ENCODE results near the gene MAST4.

DNA sequence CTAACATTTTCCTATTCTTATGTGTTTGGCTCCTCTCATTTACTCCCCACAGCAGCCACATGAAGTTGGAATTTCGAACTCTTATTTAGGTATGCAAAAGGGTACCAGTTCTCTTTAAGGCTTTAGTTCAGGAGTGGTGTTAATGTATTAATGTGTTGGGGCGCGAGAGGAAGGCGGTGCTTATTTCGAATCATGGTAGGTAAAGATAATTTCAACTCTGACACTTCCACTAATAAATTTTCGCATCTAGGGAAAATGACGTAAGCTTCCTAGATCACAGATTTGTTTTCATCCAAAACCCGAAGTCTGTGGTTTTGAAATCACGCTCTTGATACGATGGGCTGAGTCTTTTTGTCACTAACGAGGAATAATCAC lies 642 bp downstream of the PPWD1 start:
- PRO-cap, 3 experiments = no peak in any of the 3 experiments
- RAMPAGE, long total RNA, 2 experiments = no peak in any of the 2 experiments
- RRBS = no CpG with 5 or more reads among the region's 11 CpGs

- PRO-cap, 3 experiments = no peak in any of the 3 experiments
- RAMPAGE, long total RNA, 2 experiments = no peak in any of the 2 experiments
- RRBS = no CpG with 5 or more reads among the region's 3 CpGs
Observed at GRCh38 chr5:65812557-65813188, 90.7 kb downstream of the NLN start.

DNA sequence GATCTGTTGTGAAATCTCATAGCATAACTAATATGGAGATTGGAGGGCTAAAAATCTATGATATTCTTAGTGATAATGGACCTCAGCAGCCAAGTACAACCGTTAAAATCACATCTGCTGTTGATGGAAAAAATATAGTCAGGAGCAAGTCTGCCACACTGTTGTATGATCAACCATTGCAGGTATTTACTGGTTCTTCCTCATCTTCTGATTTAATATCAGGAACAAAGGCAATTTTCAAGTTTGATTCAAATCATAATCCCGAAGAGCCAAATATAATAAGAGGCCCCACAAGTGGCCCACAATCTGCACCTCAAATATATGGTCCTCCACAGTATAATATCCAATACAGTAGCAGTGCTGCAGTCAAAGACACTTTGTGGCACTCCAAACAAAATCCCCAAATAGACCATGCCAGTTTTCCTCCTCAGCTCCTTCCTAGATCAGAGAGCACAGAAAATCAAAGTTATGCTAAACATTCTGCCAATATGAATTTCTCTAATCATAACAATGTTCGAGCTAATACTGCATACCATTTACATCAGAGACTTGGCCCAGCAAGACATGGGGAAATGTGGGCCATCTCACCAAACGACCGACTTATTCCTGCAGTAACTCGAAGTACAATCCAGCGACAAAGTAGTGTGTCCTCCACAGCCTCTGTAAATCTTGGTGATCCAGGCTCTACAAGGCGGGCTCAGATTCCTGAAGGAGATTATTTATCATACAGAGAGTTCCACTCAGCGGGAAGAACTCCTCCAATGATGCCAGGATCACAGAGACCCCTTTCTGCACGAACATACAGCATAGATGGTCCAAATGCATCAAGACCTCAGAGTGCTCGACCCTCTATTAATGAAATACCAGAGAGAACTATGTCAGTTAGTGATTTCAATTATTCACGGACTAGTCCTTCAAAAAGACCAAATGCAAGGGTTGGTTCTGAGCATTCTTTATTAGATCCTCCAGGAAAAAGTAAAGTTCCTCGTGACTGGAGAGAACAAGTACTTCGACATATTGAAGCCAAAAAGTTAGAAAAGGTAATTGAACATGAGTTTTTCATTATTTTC lies 89.9 kb upstream of the SREK1 start:
- PRO-cap, 3 experiments = no peak in any of the 3 experiments
- RAMPAGE, long total RNA, 2 experiments = no peak in any of the 2 experiments
- RRBS = no CpG with 5 or more reads among the region's 14 CpGs

GRCh38 chr5:66087039-66087606 lies 57.0 kb upstream of the SREK1 start:
- PRO-cap, 3 experiments = no peak in any of the 3 experiments
- RAMPAGE, long total RNA, 2 experiments = no peak in any of the 2 experiments
- RRBS = no CpG with 5 or more reads among the region's 2 CpGs

- PRO-cap, 3 experiments = no peak in any of the 3 experiments
- RAMPAGE, long total RNA, 2 experiments = no peak in any of the 2 experiments
- RRBS = no CpG with 5 or more reads among the region's 5 CpGs
Observed at GRCh38 chr5:66100032-66100564, 44.0 kb upstream of the SREK1 start.

DNA sequence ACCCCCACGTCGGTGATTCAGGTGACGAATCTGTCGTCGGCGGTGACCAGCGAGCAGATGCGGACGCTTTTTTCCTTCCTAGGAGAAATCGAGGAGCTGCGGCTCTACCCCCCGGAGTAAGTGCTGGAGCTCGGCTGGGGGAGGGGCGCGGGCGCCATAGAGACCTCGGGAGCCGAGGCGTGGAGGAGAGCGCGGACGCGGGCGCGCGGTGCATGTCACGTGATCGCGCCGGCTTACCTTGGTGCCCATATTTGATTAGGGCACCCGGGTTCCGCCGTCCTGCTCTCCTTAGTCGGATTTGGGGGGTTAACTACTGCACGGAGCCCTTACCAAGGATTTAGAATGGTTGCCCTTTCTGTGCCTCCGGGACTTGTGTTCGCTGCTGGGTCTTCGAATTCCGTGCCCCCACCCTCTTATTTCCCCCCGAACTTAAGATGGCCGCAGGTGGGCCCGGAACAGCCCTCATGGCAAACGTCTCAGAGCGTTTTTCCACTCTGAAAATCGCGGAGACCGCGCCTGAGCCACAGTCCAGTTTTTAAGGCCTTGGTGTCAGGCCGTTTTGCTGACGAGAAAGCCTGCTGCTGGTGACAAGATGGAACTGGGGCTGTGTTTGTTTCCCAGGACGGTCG lies 436 bp downstream of the SREK1 start:
- PRO-cap, 3 experiments = peak in 3 of 3 experiments; most common plus-strand start position 213 of the sequence (in 2); most common minus-strand start position 118 of the sequence (in 2)
- RAMPAGE, long total RNA, 2 experiments = no peak in any of the 2 experiments
- RRBS = under 1% methylated on average over 23 of the region's 52 CpGs

- PRO-cap, 3 experiments = no peak in any of the 3 experiments
- RAMPAGE, long total RNA, 2 experiments = no peak in any of the 2 experiments
- RRBS = no CpG with 5 or more reads among the region's 1 CpG
Observed at GRCh38 chr5:66159007-66159395, 14.9 kb downstream of the SREK1 start.

- PRO-cap, 3 experiments = peak in 3 of 3 experiments; most common plus-strand start chr5:66307208 (in 2)
- RAMPAGE, long total RNA, 2 experiments = no peak in any of the 2 experiments
- RRBS = no CpG with 5 or more reads among the region's 5 CpGs
Observed at GRCh38 chr5:66306933-66307339, 162.8 kb downstream of the SREK1 start.

DNA sequence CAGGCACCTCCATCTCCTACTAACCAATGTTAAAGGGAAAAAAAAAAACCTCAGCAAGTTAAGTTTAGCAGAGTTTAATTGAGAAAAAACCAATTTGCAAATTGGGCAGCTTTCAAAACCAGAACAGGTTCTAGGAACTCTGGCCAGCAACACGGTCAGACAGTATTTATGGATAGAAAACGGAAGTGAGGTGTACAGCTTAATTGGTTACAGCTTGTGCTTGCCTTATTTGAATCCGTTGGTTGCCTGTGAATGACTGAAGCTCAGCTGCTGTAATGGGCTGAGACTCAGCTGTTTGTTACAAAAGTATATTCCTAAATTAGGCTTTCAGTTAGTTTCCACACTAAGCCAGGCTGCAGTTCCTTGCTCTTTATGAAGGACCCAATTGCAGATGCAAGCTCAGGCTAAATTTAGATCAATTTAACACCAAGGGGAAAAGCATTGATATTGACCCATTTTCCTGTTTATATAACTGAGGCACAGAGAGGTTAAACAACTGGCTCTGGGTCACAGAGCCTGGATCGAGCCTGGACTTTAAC lies 217.0 kb downstream of the SREK1 start:
- PRO-cap, 3 experiments = no peak in any of the 3 experiments
- RAMPAGE, long total RNA, 2 experiments = no peak in any of the 2 experiments
- RRBS = no CpG with 5 or more reads among the region's 4 CpGs

DNA sequence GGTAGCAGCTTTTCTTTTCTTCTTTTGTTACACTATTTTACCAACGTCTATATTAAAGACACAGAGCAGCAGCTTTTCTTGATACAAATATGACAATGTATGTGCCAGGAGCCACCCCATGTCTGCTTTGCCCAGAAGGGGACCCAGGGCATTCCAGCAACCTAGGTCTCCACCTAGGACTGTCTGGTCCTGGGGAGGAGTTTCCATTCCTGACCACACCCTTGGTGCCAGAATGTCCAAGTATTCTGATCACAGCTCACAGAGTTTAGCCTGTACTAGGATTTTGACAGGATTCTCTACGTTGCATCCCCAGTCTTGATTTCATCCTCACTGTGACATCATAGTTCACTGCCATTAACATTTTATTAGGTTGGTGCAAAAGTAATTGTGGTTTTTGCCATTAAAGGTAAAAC lies 224.7 kb downstream of the SREK1 start:
- PRO-cap, 3 experiments = no peak in any of the 3 experiments
- RAMPAGE, long total RNA, 2 experiments = no peak in any of the 2 experiments
- RRBS = no CpG with 5 or more reads among the region's 2 CpGs

DNA sequence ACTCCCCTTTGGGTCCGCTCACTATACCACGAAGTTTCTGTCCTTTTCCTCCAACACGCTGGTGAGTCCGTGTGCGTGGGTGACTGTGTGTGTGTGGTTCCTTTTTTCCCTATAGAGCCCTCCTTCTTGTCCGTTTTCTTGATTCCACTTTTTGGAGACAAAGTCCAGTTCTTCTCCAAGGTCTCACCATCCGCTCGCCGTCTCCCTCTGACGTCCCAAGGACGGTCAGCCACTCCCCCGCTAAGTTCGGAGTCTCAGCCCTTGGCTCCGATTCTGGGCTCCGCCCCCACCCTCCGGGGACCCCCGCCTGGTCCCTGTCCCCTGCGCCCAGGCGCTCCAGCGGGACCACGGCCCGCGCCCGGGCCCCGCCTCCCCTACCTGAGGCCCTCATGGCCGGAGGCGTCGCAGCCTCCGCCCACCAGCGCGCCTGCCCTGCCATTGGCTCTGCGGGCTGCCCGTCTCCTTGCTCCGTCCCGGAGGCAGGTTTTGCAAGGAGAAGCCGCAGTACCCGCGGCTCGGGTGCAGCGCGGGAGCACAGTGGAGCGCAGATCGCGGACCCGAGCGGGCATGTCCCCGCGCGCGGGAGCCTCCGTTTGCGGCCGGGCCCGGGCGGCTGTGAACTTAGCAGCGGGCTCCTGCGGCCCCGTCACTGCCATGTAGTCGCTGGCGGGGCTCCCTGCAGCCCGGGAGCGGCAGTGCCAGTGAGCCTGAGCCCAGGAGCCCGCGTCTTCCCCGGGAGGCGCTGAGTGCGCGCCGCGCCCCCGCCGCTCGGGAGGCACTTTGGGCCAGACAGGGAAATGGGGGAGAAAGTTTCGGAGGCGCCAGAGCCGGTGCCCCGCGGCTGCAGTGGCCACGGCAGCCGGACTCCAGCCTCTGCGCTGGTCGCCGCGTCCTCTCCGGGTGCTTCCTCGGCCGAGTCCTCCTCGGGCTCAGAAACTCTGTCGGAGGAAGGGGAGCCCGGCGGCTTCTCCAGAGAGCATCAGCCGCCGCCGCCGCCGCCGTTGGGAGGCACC lies at the start of gene MAST4:
Gene MAST4, plus strand, starts transcription at position 535 of the 1,013 bp plus-strand sequence.
- PRO-cap, 3 experiments = peak in 3 of 3 experiments; most common plus-strand start position 504 of the sequence (in 2); most common minus-strand start position 372 of the sequence (in 2)
- RAMPAGE, long total RNA, 2 experiments = no peak in any of the 2 experiments
- RRBS = 2% methylated on average over 58 of the region's 97 CpGs

DNA sequence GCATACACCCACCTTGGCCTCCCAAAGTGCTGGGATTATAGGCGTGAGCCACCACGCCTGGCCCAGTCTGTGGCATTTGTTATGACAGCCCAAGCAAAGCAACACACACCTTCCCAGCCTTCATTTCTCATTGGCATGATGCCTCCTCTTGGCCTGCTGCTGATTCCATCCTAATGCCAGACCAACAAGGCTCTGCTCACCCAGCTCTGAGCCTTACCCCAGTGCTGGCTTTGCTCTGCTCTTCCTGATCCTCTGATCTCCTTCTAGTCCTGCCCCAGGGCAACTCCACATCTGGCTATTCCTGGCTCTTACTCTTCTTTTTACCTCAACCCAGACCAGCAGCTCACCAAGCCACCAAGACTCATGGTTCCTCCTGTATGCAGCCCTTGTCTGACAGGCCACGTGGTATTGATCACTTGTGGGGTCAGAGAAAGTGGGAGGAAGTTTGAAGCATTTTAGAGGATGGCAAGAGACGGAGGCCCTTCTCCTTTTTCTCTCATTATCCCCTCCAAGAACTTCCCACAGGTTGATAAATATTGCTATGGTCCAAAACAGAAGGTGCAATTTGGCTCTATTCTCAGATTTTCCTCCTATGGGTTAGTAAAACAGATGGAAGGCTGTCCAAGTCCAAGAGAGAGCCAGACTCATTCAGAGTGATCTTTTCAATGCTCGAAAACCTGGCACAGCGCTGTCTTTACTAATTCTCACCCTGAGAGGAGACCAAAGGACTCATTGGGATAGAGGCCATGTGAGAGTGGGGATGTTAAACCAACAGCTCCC lies 955 bp downstream of the CD180 start:
- PRO-cap, 3 experiments = no peak in any of the 3 experiments
- RAMPAGE, long total RNA, 2 experiments = no peak in any of the 2 experiments
- RRBS = no CpG with 5 or more reads among the region's 6 CpGs

DNA sequence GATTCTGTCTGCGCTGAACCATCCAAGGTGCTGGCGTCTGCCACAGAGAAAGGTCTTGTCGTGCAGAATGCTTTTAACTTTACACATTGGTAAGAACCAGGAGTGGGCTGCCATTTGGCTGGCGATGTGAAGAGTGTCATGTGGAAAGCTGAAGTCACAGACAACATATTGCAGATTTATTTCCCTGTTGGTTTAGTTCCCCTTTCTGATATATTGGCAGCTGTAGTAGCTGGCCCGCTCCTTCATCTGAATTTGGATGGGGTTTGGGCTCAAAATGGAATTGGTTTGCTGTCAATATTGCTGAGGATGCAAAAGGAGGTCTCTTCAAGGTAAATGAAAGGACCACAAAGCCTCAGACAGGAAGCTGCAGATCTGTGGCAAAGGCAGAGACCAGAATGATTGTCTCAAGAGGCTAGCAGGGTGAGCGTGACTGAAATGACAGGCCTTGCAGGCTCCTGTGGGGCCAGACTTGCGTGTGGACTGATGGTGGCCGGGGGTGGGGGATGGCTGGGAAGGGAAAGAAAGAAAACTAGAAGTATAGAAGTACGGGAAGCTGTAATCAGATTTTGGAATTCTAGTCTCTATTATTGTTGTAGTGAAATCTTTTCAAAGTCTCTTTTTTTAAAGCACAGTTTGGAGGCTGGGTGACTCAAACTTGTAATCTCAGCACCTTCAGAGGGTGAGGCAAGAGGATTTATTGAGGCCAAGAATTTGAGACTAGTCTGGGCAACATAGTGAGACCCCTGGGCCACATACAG lies 25.1 kb upstream of the CD180 start:
- PRO-cap, 3 experiments = no peak in any of the 3 experiments
- RAMPAGE, long total RNA, 2 experiments = no peak in any of the 2 experiments
- RRBS = no CpG with 5 or more reads among the region's 9 CpGs

DNA sequence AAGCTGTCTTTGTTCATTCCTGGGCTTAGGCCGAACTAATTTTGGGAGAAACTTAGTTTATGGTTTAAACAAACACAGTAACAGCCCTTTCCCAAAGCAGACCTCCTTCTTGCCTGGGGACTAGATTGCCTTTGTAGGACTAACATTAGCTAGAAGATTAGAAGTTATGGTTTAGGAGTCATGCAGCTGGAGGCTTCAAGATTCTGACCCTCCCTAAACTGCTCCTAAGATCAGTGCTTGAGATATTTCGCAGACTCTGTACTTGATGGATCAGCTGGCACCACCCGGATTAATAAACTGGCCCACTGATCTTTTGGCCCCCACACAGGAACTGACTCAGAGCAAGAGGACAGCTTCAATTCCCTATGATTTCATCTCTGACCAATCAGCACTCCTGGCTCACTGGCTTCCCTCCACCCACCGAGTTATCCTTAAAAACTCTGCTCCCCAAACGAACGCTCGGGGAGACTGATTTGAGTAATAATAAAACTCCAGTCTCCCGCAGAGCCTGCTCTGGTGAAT lies 36.3 kb upstream of the CD180 start:
- PRO-cap, 3 experiments = no peak in any of the 3 experiments
- RAMPAGE, long total RNA, 2 experiments = no peak in any of the 2 experiments
- RRBS = no CpG with 5 or more reads among the region's 8 CpGs

DNA sequence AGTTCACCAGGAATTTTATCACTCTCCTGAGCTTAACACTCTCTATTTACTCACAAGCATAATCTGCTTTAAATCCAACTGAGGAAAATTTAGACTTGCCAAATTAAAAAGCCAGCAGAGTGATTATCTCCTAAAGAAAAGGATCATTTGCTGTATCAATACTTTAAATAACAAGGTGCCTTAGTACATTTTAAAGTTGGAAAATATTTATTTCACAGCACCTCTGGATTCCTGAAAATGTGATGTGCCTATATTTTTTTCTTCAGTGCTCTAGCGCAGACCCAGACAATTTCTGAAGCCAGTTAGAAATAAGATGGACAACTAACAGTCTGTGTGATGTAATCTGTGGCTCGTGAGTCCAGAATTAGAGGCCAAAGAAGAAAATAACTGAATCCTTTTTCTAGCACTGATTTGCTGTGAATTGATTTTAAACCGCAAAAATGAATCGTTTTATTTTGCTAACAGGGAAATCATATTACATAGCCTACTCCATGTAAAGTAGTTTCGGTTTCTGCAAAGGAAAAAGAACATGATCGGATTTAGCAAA lies 445.8 kb upstream of the CD180 start:
- PRO-cap, 3 experiments = no peak in any of the 3 experiments
- RAMPAGE, long total RNA, 2 experiments = no peak in any of the 2 experiments
- RRBS = no CpG with 5 or more reads among the region's 6 CpGs

- PRO-cap, 3 experiments = peak in 3 of 3 experiments; most common plus-strand start chr5:67773700 (in 2); most common minus-strand start chr5:67773479 (in 1)
- RAMPAGE, long total RNA, 2 experiments = no peak in any of the 2 experiments
- RRBS = no CpG with 5 or more reads among the region's 3 CpGs
Observed at GRCh38 chr5:67773326-67773874, 442.2 kb upstream of the PIK3R1 start.

DNA sequence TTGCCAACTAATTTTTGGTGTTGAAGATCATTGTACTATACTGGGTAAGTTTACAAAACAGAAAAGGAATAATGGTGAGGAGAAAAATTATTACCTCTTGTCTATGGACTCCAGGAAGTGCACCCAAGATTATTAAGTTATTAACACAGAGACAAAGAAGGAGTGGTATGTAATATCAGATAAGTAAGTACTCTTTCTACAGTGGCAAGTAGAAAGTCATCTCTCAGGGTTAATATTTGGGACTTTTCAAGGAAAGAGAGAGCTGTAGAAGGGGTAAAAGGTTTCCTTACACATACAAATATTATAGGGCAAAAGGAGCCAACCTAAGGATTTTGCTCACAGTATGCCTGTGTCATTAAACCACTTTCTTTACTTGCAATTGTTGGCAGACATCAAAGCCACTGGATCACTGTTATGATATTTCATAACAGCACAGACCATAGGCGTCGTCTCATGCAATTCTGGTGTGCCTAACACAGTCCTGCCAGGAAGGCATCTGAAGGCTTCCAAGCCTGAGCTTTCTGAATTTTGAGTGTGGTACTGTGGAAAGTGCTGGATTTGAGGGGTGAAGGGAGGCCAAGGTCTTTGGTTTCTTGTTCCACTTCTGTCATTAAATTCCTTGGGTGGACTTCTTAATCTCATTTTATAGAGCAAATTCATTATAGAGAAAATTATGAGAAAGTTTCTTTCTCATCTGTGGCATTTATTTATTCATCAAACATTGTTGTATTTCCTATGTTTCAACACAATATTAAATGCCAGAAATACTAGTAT lies 441.5 kb upstream of the PIK3R1 start:
- PRO-cap, 3 experiments = no peak in any of the 3 experiments
- RAMPAGE, long total RNA, 2 experiments = no peak in any of the 2 experiments
- RRBS = no CpG with 5 or more reads among the region's 2 CpGs

GRCh38 chr5:68041450-68041841 lies 174.1 kb upstream of the PIK3R1 start:
- PRO-cap, 3 experiments = peak in 1 of 3 experiments; most common minus-strand start chr5:68041513 (in 1)
- RAMPAGE, long total RNA, 2 experiments = no peak in any of the 2 experiments
- RRBS = no CpG with 5 or more reads among the region's 5 CpGs

- PRO-cap, 3 experiments = no peak in any of the 3 experiments
- RAMPAGE, long total RNA, 2 experiments = no peak in any of the 2 experiments
- RRBS = no CpG with 5 or more reads among the region's 3 CpGs
Observed at GRCh38 chr5:68042418-68042644, 173.2 kb upstream of the PIK3R1 start.

- PRO-cap, 3 experiments = peak in 3 of 3 experiments; most common plus-strand start chr5:68171564 (in 1); most common minus-strand start chr5:68171254 (in 3)
- RAMPAGE, long total RNA, 2 experiments = no peak in any of the 2 experiments
- RRBS = no CpG with 5 or more reads among the region's 13 CpGs
Observed at GRCh38 chr5:68170841-68171683, 44.5 kb upstream of the PIK3R1 start.

All from testis (tissue), 5 donors.